Colonic mucosa (tissue), 1 donor: ENCODE data around the gene RBM11.

DNA sequence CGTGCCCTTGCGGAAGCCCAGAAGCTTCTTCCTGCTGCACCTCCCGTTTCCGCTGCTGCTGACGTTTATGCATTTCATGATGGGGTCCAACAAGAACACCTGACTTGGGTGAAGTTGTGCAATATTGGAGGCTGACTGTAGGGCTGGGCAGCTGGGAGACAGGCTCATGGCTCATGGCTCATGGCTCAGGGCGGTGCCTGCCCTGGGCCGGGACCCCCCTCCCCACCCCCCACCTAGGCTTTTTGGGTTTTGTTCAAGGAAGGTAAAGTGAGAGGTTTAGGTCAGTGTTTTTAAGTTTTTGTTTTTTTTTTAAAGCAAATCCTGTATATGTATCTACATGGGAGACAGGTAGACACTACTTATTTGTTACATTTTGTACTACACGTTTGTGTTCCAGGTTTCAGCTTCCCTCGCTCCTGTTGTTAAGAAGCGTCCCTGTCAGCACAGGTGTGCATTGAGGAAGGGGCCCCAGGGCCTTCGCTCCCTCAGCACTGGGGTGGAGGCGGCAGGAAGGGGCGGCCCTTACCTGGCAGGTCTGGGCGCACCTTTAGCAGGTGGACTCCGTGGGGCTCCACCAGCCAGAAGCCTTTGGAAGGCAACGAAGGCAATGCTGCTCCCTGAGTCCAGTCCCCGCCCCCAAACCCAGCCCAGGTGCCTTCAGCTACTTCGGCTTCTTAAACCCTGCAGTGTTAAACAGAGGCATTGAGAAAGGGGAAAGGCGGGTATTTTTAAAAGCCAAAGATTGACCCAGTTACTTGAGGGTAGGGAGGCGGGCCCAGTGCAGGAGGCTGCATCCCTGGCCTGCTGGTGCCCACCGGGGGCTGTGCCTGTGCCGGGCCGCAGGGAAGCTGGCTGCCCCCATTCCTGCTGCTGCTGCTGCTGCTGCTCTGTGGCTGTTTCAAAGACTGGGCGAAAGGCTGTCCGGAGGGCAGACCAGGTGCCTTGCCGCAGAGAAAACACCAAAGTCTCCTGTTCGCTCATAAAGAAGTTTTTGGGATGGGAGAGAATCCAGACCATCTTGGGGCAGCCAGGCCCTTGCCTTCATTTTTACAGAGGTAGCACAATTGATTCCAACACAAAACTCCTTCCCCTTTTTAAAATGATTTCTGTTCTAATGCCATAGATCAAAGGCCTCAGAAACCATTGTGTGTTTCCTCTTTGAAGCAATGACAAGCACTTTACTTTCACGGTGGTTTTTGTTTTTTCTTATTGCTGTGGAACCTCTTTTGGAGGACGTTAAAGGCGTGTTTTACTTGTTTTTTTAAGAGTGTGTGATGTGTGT lies 4398.7 kb upstream of the TPTE start:
- PRO-cap = no peak

- PRO-cap = no peak
Observed at GRCh38 chr21:6369823-6370529, 4151.4 kb upstream of the TPTE start.

- PRO-cap = no peak
Observed at GRCh38 chr21:6852887-6853117, 3668.6 kb upstream of the TPTE start.

DNA sequence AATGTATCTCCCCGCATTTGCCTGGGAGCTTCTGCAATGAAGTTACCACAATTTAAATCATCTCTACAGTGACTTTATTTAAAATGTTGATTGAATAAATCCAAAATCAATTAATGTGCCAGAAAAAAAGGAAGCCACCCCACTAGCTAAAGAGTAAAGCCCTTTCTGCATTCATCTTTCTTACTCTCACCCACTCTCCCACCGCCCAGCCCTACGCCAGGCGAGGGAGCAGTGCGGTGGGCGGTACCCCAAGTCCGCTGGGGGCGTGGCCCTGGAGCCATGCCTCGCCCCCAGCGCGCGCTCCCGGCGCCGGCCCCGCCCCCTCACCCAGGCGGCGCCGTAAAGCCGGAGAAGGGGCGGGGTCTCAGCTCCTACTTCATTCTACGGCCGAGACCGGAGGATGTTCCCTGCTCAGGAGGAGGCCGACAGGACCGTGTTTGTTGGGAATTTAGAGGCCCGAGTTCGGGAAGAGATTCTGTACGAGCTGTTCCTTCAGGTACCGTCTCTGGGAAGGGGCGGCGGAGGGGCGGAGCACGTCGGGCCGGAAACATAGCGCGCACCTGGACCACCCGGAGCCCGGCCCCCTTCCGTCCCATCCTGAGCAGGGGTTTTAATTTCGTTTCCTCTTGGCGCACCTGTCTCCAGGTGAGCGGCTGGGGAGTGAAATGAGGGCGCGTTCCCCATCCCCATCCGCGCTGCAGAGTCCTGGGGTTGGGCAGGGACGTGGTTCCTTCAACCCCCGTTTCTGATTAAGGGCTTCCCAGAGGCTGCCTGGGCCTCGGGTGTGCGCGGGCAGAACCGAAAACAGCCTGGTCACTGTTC lies at the start of gene RBM11:
RBM11 (plus strand) TSS at position 371 of the 822 bp plus-strand sequence.
- PRO-cap = no peak

DNA sequence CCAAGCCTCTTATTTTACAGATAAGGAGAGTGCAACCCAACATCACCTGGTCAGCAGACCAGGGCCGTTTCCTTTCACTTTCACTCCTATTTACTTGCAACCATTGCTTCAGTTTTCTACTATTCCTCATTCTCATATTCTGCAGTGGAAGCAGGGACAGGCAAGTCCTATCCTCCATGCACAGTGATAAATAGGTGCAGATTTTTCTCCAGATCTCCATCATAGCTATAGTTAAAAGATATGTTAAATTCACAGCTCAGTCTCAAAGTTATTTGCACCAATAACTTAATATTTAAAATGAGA lies 56.6 kb upstream of the SAMSN1 start:
- PRO-cap = no peak

GRCh38 chr21:14879339-14879741 lies 185.5 kb downstream of the NRIP1 start:
- PRO-cap = no peak

DNA sequence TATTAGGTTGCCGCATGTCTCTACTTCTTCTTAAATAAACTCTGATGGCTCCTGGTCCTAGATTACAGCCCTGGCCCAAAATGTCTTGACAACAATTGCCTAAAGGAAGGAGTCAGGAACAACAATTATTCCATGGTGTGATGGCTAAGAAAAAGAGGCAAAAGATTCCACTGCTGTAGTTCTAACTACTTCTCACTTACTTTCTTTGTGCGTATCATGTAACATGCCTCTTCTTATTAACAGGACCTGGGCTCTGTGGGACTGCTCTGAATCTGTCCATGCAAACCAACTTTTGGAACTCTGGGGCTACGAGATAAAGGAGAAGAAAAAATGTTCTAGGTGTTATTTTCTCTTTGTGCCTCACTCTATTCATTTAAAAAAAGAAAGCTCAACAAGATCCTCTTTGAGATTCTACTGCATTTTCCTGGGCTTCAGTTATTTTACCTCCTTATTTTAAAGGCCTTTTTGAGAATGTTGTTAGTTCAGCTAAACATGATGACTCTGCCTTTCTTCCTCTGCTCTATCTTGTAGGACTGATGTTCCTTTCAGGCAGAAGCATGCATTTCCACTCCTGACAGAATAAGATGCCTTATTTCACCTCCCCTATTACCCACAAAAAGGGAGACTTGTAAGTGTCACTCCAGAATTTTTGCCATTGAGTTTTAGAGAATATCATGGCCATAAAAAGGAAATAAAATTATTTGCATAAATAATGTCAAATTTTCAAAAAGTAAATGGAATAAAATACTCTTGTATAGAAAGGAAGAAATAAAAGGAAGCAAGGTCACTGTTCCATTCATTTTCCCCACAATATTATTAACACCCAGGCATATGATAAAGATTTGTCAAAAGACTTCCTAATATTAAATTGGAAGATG lies 73.6 kb downstream of the NRIP1 start:
- PRO-cap = no peak

DNA sequence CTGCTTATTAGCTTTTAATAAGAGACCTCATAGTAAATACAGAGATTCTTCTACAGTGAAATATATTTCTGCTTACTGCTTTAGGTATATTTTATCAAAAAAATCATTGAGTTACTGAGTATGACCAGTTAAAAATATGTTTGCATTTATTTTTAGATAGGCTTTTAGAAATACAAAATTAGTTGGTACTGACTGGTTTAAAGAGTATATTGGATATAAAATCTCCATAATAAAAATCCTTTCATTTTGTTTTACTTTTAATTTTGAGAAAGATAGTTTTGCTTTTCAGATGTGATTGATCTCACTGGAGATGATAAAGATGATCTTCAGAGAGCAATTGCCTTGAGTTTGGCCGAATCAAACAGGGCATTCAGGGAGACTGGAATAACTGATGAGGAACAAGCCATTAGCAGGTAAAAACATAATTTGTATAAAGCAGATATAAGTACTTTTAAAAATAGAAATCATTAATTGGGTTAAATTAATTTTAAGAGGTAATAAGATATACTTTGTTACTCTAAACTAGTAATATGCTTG lies 47.9 kb downstream of the USP25 start:
- PRO-cap = no peak

DNA sequence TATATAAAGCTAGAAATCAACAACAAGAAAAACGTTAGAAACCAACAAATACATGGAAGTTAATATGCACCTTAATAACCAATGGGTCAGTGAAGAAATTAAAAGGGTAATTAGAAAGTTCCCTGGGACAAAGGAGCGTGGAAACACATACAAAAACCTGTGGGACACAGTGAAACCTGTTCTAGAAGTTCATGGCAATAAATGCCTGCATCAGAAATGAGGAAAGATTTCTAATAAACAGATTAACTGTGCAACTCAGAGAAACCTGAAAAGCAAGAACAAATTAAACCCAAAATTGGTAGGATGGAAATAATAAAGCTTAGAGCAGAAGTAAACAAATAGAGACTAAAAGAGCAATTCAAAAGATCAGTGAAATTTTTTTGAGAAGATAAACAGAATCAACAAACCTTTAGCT lies 55.7 kb downstream of the USP25 start:
- PRO-cap = no peak

DNA sequence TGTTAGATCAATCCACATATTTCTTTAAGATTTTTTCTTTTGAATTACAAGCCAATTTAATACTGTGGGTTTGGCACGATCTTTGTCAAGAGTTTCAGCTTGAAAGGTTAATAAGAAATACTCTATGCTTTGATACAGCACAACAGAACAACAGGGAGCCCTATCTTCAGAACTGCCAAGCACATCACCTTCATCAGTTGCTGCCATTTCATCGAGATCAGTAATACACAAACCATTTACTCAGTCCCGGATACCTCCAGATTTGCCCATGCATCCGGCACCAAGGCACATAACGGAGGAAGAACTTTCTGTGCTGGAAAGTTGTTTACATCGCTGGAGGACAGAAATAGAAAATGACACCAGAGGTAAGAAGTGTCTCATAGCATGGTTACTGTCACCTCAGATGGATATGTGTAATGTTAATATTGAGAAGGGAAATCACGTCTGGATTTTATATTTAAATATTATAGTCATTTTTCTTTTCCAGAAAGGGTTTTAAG lies 97.1 kb downstream of the USP25 start:
- PRO-cap = no peak

DNA sequence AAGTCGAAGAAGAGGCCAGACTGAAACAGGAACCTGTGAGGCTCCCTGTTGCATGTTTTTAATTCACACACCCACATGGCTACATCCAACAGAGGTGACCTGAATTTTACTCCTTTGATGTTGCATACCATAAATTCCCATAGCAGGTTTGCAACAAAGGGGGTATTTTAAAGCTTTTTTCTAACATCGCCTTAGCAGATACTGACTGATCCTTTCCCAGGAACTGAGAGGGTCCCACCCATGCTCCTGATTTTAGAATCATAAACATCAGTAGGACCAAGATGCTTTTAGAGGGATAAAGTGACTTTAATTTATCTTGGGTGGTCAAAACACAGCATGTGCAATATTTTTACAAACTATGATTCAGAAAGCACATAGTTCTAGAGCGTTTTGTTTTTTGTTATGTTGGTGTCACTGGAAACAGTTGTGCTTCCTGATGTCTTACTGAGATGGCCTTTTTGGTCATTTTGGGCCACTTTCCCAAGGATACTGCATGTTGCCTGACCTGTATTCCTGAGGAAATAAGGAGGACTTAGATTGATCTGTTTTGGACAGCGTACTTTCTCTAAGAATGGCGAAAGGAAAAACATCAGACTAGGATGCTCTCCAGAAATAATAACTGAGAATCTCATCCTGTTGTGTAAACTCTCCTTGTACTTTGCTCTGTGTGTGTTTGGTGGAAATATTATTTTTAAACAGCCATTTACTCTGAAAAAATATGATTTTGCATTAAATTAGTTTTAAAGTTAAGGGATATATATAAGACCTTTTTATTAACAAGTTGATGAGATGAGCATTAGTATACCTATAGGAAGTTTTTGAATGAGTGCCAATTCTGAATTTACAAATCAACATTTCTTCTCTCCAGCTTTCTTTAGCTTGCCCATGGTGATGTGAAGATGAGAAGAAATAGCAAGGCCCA lies 451.2 kb downstream of the USP25 start:
- PRO-cap = no peak

DNA sequence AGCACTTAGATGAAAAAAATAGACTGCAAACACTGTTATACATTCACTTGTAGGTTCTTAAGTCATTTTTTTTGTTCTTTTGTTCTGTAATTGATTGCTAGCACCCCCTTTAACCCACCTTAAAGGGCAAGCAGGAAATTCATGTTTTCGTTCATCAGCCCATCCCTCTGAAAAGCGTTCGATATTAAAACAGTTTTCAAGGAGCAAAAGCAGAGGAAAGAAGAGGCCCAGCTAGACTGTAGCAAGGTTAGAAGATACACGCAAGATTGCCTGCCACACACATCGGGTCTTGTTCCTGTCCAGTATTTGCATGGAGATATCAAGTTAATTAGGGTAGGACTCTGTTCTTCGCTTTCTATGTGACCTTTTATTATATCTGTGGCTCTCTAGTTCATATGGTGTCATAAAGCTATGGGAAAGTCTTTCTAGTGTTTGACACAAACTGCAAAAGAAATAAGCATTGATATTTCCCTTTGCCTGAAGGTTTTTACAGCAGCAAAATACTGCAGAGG lies 549.8 kb downstream of the USP25 start:
- PRO-cap = no peak

GRCh38 chr21:16330306-16330965 lies 600.7 kb downstream of the USP25 start:
- PRO-cap = no peak

DNA sequence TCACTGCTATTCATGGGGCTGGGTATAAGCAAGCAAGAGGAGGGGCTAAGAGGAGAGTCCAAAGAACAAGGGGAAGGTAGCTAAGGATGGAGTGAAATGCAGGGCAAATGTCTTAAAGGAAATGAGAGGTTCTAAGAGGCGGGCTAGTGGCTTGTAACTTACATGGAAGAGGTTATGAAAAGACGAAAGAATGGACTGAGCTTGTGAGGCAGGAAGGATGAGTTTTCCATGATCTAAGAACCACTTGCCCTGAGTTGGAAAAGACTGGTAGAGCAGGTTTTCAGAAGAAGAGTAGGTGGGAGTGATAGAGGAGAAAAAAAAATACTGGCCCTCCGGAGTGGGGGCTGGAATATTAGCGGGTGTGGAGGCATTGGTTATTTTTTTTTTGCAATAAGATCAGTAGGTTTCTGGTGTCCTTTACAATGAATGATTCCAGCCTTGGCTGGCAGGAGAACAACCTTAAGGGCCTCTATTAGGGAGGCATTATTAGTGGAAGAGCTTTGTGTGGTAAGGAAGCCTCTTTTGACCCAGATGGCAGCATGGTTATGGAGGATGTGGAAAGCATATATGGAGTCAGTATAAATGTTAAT lies 664.7 kb downstream of the USP25 start:
- PRO-cap = no peak

DNA sequence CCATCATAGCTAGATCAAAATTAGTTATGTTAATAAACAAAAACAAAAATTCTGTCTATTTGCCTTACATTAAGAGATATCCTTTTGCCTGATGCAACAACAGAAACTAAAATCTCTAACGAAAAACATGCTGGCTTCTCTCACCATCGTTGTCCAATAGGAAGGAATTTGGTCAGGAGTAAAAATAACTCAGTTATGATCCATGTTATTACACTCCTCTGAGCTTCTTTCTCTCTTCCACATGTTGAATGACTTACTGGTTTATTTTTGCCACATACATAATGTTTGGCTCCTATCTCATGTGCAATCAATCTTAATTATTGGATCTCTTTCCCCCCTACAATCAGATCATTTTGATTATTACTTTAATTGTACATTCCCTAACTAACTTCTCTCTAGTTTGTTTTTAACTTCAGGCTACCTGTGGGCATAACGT lies 688.4 kb downstream of the USP25 start:
- PRO-cap = no peak

GRCh38 chr21:16504952-16505639 lies 775.3 kb downstream of the USP25 start:
- PRO-cap = no peak

DNA sequence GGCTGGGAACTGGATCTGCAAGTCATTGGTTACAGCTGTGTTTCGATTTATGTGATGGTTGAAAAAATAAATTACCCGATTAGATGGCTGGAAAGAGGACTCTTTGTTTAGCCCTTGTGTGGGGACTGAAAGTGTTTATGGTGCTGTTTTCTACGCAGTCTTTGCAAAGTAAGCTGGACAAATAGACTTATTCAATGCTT lies 849.9 kb downstream of the USP25 start:
- PRO-cap = no peak

GRCh38 chr21:17454285-17455330 lies 58.2 kb upstream of the CXADR start:
- PRO-cap = no peak

DNA sequence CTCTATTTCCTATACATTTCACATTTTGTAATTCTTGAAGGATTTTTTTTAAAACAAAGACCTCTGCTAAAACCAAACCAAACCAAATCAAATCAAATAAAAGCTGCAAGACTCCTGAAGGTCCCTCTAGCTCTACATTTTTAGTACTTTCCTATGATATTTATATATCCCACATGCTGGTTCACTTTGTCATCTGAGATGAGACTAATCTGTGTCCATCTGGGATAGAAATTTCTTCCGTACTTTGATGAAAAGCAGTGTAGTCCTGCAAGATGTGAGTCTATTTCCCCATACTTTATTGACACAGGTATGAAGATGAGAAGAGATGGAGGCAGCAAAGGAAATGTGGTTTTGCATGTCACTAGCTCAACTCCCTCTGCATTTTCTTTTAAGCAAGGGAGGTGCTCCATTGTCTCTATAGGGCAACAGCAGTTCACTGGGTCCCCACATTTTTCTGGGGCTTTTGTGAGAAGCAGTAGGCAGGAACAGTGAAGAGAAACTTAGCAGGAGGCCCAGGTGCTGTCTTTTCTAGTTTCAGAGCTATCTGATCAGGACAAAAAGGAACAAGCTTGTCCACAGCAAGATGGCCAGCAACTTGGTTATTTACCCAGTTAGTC lies 37.2 kb downstream of the C21orf91 start:
- PRO-cap = no peak

DNA sequence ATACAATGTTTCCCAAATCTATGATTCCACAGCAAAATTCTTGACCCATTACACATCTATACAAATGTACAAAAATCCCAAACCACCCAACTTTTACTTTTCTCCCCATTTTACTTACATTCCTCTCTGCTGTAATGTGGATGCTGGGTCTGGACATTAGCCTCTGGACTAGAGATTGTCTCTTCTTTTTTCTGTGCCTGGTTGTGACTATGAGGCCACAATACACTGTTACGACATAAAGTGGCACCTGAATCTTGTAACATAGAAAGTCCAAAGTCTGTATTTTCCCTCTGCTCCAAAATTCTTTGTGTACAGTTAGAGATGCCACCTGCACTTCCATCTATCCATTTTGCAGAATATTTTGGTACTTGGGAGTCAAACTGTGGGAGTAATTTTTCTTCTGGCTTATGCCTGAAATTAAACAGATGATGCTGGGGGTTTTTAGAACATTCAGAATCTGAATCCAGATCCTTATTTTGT lies 22.7 kb downstream of the C21orf91 start:
- PRO-cap = no peak